ENCODE measurements around a stretch of chr18.

DNA sequence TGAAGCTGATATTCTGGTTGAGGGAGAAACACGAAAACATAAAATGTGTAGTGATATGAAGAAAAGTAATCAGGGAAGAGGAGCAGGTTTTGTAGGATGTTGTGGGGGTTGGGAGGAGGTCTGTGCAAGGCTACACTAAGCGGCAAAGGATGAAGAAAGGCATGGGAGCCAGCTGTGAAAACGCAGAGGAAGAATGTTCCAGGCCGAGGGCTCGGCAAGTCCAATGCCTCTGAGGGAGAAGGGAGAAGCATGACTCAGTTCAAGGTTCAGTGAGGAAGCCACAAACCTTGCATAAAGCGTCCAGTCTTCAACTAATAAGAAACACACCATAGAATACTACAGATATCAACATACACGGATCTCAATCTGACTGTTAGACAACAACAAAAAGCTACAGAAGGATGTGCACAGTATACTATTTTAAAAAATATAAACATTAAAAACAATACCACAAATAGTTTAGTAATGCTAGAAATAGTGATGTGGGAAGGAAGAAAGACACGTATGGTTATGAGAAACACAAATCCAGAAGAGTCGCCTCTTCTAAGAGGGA lies 16.2 kb downstream of the EPB41L3 start:
- RRBS = no CpG with 5 or more reads among the region's 9 CpGs

DNA sequence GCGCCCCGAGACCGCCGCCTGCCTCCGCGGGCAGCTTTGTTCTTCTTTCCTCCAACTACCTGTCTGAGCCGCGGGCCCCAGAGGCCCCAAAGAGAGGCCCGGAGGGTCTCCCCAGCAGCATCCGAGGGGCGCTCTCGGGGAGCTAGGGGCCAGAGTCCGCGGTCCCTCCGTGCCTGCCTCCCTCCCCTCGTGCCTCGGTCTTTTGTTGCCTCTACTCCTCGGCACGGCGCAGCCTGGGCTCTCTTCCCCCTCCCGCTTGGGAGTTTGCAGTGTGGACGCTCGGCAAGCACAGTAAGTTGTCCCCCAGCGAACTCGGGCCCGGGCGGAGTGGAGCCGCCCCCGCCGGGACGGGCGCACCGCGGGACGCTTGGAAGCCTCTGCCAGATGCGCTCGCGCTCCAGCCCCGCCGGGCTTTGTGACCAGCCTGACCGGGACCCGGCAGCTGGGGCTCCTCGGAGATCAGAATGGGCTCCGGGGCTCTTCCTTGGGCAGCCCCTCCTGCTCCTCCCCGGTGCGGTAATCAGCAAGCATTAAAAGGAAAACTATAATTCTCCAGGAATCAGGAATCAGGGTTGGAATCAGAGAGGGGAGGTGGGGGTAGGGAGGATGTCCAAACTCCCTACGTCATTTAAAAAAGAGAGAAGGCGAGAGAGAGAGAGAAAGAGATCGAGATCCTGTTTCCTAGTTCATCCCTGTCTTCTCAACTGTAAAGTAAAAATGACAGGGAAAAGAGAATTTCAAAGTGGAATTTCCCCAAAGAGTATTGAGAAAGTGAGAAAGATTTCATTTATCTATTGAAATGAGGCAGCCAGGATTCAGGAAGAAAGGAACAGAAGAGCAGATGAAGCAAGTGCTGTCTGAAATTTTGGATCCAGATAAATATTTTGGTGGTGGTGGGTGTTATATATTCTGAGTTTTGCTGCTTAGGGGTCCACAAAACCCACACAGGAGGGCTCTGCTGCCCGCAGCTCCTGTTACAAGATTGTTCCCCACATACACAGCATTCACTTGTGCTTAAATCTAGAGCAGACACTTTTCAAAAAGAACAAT lies 799 bp upstream of the TMEM200C start:
- RRBS = 3% methylated on average over 13 of the region's 50 CpGs

GRCh38 chr18:5967019-5967631 lies 71.8 kb upstream of the TMEM200C start:
- RRBS = no CpG with 5 or more reads among the region's 10 CpGs

GRCh38 chr18:6248988-6249416 lies 165.7 kb downstream of the L3MBTL4 start:
- RRBS = no CpG with 5 or more reads among the region's 3 CpGs

GRCh38 chr18:6254945-6255722 lies 159.6 kb downstream of the L3MBTL4 start:
- RRBS = no CpG with 5 or more reads among the region's 5 CpGs

DNA sequence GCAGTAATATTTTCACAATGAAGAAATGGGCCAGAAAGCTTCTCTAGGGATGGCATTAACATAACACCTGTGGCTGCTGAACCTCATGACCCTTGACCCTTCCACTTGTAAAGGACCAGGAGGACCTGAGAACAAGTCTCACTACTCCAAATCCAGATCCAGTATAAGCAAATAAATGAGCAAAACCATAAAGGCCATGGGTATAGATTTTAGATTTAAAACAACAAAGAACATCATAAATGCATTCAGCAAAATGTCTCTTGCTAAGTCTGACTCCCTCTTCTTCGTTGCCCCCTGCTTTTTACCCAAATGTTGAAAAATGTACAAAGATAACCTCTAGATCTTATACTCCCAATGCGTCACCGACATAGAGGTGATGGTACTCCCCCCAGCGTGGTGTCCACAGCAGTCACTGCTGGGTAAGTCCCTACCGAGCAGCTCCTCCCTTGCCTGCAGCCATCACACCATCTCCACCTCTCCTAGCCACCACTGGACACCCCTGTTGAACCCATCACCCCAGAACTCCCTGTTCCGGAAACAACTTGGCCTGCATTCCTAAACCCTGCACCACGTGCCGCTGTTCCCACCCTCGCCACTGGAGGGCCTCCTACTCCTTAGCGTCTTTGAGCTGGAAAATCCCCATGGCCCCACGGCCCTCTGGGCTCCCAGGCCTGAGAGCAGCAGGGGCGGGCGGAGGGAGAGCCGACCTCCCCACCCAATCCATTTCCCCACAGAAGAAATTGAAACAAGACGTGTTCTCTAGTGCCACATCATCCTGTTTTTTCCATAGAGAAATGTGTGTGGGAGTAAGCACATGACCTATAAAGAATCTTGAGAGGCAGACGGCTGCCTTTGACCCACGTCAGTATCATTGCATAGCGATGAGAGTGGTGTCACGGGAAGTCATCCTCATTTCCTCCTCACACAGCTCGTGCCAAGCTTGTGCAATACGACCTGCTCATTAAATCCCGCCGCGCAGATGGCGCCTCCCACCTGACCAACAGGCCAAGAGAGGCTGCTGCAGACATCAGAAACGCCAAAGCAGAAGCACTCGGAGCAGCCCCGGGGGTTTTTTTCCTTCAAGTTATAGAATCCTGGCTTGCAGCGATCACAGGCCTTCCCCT lies 79.4 kb downstream of the LAMA1 start:
- RRBS = no CpG with 5 or more reads among the region's 29 CpGs

GRCh38 chr18:7566521-7566939 lies 586 bp upstream of the PTPRM start:
- RRBS = 2% methylated on average over 34 of the region's 57 CpGs

DNA sequence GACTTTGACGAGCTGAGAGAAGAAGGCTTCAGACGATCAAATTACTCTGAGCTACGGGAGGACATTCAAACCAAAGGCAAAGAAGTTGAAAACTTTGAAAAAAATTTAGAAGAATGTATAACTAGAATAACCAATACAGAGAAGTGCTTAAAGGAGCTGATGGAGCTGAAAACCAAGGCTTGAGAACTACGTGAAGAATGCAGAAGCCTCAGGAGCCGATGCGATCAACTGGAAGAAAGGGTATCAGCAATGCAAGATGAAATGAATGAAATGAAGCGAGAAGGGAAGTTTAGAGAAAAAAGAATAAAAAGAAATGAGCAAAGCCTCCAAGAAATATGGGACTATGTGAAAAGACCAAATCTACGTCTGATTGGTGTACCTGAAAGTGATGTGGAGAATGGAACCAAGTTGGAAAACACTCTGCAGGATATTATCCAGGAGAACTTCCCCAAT lies 400.4 kb downstream of the PTPRM start:
- RRBS = no CpG with 5 or more reads among the region's 8 CpGs

DNA sequence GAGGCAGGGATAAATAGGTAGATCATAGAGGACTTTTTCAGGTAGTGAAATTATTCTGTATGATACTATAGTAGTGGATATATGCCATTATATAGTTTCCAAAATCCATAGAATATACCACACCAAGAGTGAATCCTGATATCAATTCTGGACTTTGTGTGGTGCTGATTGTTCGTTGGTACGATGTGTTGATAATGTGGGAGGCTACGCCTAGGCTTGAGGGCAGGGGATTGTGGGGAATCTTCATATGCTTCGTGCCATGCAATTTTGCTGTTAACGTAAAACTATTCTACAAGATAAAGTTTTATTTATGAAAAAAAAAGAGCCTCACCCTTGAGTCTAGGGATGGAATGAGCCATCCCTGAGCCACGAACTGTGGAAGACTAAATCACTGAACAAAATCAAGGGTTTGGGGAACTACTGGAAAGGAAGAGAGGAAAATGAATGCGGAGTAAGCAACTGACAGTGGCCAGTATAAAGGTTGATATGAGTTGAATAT lies 409.2 kb downstream of the PTPRM start:
- RRBS = no CpG with 5 or more reads among the region's 7 CpGs

- RRBS = 90% methylated on average over 2 of the region's 12 CpGs
Measured at GRCh38 chr18:8253045-8253497, 356.2 kb upstream of the RAB12 start.

DNA sequence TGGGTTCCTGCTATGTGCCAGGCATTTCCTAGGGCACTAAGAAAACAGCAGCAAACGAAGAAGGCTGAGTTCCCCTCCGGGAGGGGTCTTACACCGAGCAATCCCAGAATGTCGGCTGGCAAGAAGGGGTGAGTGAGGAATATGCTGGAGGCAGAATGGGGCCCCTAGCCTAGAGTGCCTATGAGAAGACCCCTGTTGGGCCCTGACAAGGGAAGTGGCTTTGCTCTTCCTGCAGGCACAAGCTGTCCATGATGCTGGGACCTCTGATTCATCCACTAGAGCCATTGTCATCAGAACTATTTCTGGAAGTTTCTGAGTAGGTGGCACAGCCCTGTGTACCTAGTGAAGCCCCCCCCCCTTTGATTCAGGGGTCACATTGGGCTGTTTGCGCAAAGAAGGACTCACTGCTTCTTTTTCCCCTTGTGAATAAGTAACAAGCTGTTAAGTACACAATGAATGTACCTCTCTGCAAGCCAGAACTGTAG lies 267.9 kb upstream of the RAB12 start:
- RRBS = no CpG with 5 or more reads among the region's 5 CpGs

- RRBS = no CpG with 5 or more reads among the region's 6 CpGs
Measured at GRCh38 chr18:8378146-8378449, 231.1 kb upstream of the RAB12 start.

DNA sequence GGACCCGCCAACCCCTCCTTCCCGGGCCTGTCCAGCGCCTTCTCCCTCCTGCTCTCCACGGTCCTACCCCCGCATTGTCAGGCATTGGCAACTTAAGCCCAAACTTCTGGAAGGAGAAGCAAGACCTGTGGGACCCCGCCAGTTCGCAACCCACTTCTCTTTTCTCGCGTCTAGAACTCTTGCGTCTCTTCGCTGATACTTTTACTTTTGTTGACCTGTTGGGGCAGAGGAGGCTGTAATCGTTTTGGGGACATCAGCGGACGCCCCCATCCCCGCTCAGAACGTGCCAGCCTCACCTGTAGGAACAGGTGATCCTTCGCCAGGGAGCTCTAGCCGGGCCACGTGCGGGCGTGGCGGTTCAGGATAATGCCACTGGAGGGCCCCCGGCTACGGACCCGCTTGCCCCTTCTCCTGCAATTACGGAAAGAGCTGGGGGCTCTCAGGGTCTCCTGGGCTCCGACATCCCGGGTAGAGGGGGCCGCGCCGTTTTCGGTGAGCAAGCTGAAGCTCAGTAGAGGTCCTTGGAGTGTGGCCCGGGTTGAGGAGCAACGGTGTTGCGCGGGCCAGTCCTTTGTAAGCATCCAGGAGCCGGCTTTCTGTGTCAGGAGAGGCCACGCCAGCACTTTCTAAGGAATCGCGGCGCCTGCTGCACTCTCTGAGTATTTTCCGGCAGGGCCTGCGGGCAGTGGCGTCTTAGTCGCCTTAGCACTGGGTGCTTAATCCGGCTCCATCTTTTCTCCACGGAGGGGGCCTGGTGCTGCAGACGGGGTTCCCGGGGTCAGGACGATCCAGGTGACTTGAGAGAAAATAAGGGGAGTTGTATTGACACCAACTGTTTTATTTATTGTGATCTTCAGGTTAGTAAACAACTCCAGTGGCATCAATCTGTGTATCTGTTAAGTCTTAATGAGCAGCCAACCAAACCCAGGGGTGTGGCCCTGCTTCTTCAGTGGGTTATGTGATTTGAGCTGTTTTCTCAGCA lies 1.7 kb downstream of the MTCL1 start:
- RRBS = 3% methylated on average over 33 of the region's 50 CpGs

DNA sequence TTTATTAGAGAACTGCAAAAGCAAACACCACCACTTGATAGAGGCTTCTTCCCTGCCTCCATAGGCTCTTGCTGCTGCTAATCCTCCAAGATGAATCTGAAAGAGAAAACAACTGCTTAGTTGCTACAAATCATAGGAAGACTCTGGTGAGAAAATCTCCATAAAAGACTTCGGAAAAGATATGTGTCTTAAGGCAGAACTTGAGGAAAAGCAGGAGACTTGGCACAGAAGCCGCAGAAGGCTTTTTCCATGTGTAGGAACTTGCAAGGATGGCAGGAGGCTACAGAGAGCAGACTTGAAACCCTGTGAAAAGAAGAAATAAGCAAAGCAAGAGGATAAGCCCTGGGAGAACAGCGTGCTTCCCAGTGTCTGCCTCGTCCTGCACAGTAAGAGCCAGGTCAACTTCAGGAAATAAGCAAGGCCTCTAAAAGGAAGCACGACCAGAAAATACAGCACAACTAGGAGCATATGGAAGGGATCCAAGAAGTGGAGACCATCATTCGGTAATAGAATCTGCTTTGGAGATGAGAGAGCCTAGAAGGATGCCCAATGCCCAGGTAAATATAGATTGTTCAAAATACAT lies 128.2 kb upstream of the NDUFV2 start:
- RRBS = no CpG with 5 or more reads among the region's 6 CpGs

DNA sequence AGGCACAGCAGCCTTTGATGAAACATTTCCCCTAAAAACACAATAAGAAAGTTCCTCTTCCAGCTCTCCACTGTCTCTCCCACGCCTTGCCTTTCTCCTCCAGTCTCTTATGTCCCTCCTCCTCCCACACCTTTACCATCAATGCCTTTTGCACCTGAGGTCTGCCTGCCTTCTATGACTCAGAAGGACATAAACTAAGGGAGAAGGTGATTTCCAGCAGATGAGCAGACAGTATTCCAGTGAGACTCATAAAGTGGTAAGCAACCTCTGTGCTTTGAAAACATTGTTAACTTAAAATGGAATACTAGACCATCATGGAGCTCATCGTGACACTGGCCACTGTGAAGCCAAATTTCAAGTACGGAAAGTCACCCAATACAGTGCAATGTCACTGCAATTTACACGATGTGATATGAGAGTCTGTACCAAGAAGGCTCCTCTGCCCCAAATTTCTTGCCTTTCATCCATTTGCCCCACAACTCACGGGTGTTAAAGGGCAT lies 34.1 kb upstream of the NDUFV2 start:
- RRBS = no CpG with 5 or more reads among the region's 5 CpGs

GRCh38 chr18:9191078-9191375 lies 54.4 kb downstream of the ANKRD12 start:
- RRBS = no CpG with 5 or more reads among the region's 3 CpGs

DNA sequence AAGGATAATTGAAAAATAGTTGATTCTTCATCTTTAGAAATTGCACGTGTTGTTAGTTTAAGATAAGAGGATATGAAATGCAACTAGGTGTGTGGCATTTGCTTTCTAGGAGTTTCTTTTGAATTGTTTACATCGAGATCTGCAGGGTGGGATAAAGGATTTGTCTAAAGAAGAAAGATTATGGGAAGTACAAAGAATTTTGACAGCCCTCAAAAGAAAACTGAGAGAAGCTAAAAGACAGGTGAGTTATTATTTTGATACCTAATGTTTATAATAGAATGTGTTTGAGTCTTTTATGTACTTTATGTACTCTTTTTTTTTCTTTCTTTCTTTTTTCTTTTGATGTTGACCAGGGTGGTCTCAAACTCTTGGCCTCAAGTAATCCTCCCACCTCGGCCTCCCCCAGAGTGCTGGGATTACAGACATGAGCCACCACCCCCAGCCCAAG lies 50.3 kb downstream of the RALBP1 start:
- RRBS = no CpG with 5 or more reads among the region's 3 CpGs

GRCh38 chr18:9653193-9653738 lies 38.9 kb upstream of the PPP4R1 start:
- RRBS = no CpG with 5 or more reads among the region's 6 CpGs

DNA sequence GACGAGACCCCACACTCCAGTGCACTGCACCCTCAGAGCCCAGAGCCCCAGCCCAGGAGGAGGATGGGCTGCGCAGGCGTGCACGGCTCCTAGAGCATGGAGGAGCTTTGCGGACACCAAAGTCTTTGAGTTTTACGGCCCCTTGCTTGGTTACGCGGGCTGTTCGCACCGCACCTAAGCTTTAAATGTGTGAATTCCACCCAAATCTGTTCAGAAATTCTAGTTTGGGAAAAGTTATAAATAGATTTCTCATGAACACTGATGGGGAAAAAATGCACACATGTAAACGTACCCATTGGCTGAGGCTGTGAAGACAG lies 45.5 kb upstream of the PPP4R1 start:
- RRBS = no CpG with 5 or more reads among the region's 11 CpGs